Epidermal melanocyte (primary cell): ENCODE measurements around a stretch of chr19.

DNA sequence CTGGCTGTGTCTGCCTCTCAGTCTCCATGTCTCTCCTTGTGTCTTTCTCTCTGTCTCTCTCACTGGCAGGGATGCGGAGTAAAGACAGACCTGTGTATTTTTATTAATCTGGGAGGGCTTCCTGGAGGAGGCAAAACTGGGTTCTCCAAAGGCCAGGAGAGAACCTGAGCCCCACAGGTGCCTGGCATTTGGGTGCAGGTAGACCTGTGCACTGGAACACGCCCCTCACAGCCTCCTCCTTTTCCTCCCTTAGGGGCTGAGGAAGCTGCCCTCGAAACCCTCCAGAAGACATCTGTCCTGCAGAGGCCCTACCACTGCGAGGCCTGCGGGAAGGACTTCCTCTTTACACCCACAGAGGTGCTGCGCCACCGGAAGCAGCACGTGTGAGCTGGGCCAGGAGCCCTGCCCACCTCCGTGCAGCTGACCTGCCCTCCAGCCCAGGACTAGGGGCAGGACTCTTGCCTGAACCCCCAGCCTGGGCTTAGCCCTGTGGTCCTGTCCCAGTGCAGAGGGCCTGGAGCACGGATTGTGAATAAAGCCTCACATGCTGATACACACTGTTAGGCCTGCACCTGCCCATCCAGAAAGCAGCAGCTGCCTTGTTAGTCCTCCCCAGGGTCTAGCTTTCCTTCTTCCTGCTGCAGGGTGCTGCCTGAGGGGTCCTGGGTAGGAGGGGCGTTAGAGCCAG lies 32.8 kb downstream of the DHX34 start:
- RRBS = no CpG with 5 or more reads among the region's 11 CpGs

GRCh38 chr19:47429760-47430849 lies 10.8 kb upstream of the MEIS3 start:
- RRBS = 22% methylated on average over 13 of the region's 80 CpGs

GRCh38 chr19:47435107-47435474 lies 15.8 kb upstream of the MEIS3 start:
- RRBS = no CpG with 5 or more reads among the region's 12 CpGs

DNA sequence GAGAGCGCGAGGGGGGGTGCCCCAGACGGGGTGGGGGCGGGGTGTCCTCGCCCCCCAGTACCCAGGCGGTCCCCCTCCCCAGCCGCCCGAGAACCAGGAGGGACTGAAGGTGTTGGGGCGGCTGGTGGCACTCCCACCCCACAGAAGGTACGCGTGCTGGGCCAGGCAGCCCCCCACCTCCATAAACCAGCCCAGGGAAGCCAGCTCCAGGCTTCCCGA lies 290 bp downstream of the SLC8A2 start:
- RRBS = no CpG with 5 or more reads among the region's 12 CpGs

DNA sequence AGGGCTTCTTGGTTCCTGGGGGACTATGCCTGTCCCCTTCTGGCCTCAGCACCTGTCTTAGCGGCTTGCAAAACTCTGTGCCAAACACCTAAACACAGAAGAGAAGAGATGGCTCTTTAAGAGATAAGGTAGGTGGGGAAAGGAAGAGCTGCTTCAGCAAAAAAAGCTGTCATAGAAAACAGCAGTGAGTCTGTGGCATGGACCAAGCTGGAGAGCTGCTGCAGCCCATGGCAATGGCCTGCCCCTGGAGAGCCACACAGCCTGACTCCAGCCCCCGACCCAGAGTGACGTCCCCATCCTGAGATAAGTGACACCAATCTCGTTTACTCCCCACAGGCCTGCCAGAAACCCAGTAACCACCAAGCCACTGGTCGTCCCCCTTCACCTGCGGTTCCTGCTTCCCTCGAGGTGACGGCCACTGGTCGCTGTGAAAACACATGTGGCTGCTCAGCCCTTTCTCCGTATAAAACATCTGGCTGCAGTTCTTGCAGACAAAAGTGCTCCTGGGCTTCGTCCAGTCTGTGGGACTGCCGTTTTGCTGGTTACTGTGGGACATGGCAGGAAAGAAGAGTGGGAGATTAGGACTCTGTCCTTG lies 25.0 kb upstream of the NAPA start:
- RRBS = no CpG with 5 or more reads among the region's 12 CpGs

GRCh38 chr19:47540794-47541157 lies 25.9 kb upstream of the NAPA start:
- RRBS = 21% methylated on average over 2 of the region's 4 CpGs

- RRBS = 0% methylated on average over 3 of the region's 34 CpGs
These were observed 8.9 kb upstream of the BICRA start for GRCh38 chr19:47600043-47600509.

GRCh38 chr19:47625311-47626109 lies 16.6 kb downstream of the BICRA start:
- RRBS = no CpG with 5 or more reads among the region's 13 CpGs

- RRBS = no CpG with 5 or more reads among the region's 15 CpGs
These were observed 17.4 kb downstream of the BICRA start for GRCh38 chr19:47626152-47626888.

GRCh38 chr19:47719887-47720133 lies 6.6 kb downstream of the EHD2 start:
- RRBS = no CpG with 5 or more reads among the region's 2 CpGs

GRCh38 chr19:47725578-47726611 lies 12.7 kb downstream of the EHD2 start:
- RRBS = 95% methylated on average over 10 of the region's 51 CpGs

GRCh38 chr19:47762907-47763463 lies 15.5 kb upstream of the SELENOW start:
- RRBS = no CpG with 5 or more reads among the region's 12 CpGs

DNA sequence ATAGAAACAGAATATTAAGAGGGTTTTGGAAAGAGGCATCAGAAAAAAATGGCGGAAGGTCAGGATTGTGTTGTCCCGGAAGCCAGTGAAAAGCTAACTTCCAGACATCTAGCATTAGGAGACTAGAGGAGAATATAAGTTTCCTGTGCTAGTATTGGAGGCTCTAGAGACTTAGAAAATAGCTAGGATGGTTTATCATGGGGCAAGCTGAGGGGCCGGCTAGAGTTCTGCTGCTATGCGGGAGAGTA lies 4.5 kb downstream of the SULT2A1 start:
- RRBS = no CpG with 5 or more reads among the region's 4 CpGs

DNA sequence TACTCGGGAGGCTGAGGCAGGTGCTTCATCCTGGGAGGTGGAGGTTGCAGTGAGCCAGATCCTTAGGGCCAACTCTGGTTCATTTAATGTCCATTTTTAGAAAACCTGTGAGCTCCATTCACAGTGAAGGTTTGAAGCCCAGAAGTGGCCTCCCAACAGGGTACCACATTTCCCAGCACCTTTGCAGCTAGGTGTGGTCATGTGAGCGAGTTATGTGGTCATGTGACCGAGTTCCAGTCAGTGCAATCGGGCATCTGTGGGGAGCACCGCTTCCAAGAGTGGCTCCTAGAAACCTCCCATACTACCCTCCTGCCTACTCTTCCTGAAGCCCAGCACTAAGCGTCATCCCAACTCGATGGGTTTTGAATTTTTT lies 618 bp upstream of the PLA2G4C start:
- RRBS = no CpG with 5 or more reads among the region's 7 CpGs

DNA sequence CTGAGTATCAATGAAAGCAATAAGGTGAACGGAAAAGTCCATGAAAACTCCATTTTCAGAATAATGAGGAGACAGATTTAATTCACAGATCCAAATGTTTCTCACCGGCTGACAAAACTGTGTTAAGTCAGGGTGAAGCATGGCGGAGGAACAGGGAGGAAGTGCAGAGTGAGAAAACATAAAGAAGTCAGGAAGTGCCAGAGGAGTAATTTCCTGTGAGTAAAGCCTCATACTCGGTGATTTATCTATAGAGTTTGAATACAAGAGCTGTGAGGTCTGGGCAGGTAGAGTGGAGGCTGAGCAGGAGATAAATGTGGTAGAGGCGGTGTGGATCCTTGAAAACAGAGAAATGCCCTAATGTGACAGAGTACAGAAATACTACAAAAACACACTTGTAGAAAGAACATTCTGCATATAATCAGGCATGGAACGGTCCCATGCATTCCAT lies 11.4 kb downstream of the CARD8 start:
- RRBS = no CpG with 5 or more reads among the region's 6 CpGs

- RRBS = no CpG with 5 or more reads among the region's 5 CpGs
These were observed 1.1 kb upstream of the CARD8 start for GRCh38 chr19:48256818-48257213.

DNA sequence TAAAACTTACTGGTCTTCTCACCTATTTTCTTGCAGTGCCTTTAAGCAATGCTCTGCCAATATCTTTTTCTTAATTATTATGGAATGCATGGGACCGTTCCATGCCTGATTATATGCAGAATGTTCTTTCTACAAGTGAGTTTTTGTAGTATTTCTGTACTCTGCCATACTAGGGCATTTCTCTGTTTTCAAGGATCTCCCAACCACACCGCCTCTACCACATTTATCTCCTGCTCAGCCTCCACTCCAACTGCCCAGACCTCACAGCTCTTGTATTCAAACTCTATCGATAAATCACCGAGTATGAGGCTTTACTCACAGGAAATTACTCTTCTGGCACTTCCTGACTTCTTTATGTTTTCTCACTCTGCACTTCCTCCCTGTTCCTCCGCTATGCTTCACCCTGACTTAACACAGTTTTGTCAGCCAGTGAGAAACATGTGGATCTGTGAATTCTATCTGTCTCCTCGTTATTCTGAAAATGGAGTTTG lies 2.5 kb upstream of the CARD8 start:
- RRBS = no CpG with 5 or more reads among the region's 6 CpGs

DNA sequence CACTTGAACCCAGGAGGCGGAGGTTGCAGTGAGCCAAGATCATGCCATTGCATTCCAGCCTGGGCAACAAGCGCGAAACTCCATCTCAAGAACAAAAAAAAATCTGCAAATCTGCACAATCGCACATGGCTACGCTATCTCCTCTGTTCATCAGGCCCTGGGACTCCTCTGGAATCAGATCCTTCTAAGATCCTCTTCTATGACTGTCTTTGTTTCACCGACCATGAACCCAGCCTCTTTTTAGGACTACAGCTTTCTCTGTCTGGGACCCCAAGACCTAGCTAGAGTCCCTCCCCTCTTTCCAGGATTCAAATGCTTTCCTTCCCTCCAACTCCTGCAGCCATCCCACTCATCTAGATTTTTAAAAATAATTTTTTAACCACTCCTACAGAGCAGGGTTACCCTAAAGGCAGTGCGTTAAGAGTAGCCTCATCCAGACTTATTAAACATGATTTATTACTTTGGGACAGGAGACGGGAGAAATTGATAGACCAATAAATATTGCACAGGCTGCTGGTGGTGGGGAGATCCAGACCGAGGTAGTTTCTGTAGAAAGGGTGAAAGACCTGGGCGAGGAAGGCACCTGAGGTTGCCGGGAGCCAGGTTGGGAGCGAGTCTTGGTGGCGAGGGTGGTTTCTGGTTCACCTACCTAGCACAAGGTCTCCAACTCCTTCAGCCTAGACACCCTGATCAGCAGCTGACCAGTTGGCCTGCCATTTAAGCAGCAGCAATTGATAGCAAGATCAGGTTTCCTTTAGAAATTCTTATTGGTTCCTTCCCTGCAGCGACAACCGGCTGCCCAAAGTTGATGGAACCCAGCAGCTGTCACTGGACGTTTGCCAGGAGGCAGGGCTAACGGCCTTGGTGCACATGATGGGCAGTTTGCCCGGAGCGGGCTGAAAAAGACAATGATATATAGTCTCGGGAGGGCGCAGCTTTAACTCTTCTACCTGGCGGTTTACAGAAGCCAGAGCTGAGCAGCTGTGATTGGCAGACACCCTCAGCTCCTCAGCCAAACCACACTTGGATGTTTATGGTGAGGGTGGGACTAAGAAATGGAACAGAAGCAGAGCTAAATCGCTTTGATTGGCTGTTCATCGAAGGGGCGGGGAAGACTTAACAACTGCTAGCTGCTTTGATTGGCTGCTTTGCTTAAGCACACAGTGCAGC lies 7.0 kb downstream of the EMP3 start:
- RRBS = 9% methylated on average over 3 of the region's 25 CpGs

DNA sequence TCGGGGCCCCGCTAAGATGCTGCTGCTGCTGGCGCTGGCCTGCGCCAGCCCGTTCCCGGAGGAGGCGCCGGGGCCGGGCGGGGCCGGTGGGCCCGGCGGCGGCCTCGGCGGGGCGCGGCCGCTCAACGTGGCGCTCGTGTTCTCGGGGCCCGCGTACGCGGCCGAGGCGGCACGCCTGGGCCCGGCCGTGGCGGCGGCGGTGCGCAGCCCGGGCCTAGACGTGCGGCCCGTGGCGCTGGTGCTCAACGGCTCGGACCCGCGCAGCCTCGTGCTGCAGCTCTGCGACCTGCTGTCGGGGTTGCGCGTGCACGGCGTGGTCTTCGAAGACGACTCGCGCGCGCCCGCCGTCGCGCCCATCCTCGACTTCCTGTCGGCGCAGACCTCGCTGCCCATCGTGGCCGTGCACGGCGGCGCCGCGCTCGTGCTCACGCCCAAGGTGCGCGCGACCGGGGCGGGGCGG lies 5.0 kb downstream of the GRIN2D start:
- RRBS = 2% methylated on average over 23 of the region's 81 CpGs